Sternocleidomastoid (tissue), 1 donor: ENCODE results near the genes SLC17A7, RCN3, AKT1S1 and TBC1D17.

DNA sequence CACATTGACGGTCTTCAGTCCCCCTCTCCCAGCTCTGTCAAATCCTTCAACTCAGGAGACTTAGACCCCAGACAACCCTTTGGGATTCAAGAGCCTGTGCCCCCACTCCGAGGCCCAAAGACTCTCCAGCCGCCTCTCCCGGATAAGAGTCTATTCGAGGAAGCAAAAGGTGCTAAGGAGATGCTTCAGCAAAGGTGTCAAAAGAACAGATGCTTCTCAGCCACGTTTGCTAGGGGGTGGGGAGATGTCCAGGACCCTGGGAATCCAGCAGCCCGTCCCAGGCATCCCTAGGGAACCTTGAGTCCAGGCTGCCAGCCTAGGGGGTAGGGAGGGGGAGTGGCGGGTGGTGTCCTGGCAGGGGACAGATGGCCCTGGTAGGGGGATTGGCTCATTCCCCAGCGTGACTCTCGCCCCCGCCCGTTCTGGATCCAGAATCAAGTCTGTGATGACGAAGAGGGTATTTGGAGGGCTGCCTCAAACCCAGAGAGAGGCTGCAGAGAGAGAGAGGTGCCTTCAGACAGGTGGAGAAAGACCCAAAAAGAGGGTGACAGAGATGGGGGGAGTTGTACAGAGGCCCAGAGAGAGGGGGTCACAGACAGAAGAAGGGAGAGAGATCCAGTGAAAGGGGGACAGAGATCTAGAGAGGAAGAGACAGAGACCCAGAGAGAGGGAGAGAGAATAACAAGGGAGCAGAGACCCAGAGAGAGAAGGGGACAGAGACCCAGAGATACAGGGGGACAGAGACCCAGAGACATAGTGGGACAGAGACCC lies 4.1 kb downstream of the SLC17A7 start:
- PRO-cap = no peak

DNA sequence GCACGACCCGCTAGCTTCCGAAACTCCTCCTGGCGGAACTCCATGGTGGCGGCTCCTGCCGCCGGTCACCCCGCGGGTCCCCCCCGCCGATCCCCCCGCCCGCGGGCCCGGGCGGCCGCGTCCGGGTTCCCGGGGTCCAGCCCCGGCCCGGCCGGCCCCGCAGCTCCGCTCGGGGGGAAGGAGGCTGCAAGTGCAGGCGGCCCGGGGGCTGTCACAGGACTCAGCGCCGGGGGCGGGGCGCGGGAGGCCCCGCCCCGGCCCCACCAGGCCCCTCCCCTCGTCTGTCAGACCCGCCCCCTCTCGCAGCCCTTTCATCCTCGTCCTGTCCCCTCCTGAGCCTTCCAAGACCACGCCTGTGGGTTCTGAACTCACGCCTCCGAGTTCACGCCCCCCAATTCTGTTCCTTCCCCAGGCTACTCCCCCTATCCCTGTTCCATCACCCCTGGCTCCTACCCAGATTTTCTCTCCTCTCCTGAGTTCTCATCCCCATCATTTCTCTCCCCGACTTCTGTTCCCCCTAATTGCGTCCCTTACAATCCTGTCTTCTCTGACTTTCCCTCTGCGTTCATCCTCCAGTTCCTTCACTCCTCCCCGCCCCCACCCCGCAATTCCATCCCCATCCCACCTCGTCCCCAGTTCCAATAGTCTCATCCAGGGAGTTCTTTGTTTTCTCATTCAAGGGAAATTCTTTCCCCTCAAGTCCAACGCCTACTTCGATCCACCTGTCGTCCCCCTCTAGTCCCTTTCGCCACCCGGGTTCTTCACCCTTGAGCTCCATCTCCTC lies at the start of gene SLC17A7:
Gene SLC17A7, minus strand, starts transcription at position 192 of the 784 bp plus-strand sequence.
- PRO-cap = no peak

DNA sequence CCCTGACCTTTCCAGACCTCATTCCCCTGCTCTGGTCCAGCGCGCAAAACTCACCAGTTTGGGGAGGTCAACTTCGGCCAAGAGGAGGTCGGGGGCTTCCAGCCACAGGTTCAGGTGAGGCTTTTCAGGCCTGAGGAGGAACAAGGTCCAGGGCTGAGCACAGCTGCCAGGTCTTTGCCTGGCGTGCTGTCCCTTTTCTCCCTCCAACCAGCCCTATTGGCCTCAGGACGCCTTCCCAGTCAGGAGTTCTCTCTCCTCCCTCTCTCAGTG lies 4.7 kb downstream of the PIH1D1 start:
- PRO-cap = no peak

DNA sequence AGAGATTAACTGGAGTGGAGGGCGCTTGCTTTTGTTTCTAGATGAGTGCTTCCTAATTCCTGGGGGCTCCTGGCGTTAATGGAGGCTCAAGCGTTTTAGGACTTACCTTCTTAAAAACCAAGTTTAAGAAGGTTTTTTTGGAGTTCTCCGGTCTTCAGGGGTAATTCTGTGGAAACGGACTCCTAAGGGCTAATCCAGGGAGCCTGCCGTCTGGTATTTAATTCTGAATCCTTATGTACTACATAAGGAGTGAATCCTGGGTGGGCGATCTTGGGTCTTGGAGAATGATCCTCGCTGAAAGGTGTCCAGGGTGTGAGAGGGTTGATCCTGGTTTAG lies 329 bp downstream of the RPS11 start:
- PRO-cap = no peak

GRCh38 chr19:49515680-49516255 lies 3.3 kb downstream of the FCGRT start:
- PRO-cap = bidirectional peak, plus-strand start at chr19:49516092, minus-strand start at chr19:49515831

DNA sequence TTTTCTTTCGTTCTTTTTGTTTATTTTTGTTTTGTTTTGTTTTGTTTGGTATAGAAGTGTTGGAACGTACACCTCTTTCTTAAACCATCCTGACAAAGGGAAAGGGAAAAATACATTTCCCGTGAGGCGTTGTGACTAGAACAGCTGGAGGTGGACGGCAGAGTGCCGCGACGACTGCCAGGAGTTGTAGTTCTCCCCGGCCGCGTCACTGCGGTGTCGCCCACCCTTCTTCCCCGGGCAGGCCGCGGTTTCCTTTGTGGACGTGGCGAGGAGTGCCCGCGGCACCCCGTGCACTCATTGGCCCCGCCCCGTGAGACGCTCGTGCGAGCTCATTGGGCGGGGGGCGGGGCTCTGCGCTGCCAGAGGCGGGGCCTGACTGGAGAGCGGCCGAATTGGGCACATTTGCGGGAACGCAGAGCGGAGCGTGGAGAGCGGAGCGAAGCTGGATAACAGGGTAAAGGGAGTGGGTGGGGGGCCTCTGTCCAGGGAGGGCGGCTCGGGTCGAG lies at the start of gene RCN3:
Gene RCN3, plus strand, starts transcription at position 399 of the 506 bp plus-strand sequence.
- PRO-cap = bidirectional peak, plus-strand start at position 402 of the sequence, minus-strand start at position 256 of the sequence

DNA sequence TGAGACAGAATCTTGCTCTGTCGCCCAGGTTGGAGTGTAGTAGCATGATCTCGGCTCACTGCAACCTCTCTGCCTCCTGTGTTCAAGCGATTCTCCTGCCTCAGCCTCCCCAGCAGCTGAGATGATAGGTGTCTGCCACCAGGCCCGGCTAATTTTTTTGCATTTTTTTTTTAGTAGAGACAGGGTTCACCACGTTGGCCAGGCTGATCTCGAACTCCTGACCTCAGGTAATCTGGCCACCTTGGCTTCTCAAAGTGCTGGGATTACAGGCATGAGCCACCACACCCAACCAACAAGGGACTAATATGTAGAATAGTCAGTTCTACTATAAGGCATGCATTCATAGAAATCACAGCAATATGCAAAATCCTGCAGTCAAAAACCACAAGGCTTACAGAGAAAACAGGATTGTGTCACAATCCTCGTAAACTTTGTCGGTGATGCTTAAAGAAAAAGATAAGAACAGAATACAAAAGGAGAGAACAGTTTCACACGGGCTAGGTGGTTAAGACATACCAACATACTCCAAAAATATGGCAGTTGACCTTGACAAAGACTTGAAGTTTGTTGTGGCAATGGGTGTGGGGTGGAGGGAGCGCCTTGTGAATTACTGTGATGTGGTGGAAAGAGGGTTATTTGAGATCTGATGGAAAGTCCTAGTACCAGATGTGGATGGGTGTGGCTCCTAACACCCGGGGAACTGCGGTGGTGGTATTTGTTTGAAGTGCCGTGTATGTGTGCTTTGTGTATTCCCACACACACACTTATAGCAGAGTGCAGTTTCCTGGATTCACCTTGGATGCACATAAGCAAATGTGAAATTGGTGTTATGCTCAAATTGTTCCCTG lies 12.4 kb downstream of the NOSIP start:
- PRO-cap = no peak

- PRO-cap = no peak
Observed at GRCh38 chr19:49571325-49571628, 9.1 kb downstream of the NOSIP start.

GRCh38 chr19:49592295-49592680 lies 1.3 kb downstream of the PRR12 start:
- PRO-cap = no peak

- PRO-cap = no peak
Observed at GRCh38 chr19:49613929-49614487, 23.0 kb downstream of the PRR12 start.

DNA sequence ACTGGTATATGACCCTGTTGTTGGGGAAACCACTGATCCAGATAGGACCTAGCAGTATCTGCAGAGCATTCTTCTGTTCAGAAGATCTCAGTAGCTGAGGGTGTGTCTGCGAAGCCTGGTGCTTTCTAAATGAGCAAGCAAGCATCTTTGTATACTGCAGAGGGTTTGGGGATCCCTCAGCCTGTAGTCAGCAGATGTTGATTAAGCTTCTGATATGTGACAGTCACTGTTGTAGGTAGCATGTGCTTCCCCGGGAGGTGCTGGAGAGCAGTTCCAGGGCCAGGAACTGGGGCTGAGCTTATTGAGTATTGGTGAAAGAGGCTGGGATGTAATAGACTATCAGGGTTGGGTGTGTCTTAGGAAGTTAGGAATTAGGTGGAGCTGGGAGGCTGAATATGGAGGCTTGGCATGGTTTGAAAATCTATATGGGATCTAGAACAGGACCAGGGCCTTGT lies 1.5 kb downstream of the SCAF1 start:
- PRO-cap = no peak

- PRO-cap = no peak
Observed at GRCh38 chr19:49713466-49713954, 22.6 kb downstream of the CPT1C start.

DNA sequence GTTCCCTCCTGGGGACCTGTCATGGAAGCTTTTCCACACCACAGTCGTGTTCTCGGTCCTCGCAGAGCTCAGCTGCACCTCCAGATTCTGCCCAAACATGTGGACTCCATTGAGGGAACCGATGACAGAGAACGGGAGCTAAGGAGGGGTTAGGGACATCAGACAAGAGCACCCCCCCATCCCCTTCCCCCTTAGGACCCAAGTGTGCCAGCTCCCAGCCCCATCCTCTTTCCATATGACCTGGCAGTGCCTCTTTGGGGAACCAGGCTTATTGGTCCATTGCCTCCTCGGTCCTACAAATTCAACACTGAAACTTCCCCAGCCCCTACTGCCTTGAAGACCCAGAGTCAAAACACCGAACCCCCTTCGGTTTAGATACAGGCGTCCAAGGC lies 497 bp downstream of the FUZ start:
- PRO-cap = no peak

- PRO-cap = bidirectional peak, plus-strand start at chr19:49876289, minus-strand start at chr19:49876226
Observed at GRCh38 chr19:49875886-49876400, 1.2 kb downstream of the AKT1S1 start.

DNA sequence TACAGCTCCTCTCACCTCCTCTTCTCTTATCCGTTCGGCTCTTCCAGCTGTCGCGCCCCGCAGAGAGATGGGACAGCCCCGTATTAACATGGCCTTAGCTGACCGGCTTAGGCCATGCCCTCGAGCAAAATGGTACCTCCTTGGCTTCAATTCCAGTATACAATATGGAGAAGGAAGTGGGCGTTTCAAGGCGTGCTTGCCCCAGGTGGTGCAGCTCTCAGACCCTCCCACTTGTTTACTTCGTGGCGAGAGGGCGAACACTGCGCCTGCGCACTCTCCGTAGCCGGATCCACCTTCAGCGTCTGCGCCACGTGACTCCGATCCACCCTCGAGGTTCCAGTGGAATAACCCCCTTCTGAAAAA lies at the start of gene AKT1S1:
Gene AKT1S1, minus strand, starts transcription at position 134 of the 363 bp plus-strand sequence.
- PRO-cap = unidirectional peak, minus-strand start at position 131 of the sequence

GRCh38 chr19:49877585-49878590 lies at the start of gene TBC1D17:
Gene TBC1D17 (plus strand): TSS chr19:49877702.
- PRO-cap = unidirectional peak, plus-strand start at chr19:49877702; bidirectional peak, plus-strand start at chr19:49878266, minus-strand start at chr19:49877918

DNA sequence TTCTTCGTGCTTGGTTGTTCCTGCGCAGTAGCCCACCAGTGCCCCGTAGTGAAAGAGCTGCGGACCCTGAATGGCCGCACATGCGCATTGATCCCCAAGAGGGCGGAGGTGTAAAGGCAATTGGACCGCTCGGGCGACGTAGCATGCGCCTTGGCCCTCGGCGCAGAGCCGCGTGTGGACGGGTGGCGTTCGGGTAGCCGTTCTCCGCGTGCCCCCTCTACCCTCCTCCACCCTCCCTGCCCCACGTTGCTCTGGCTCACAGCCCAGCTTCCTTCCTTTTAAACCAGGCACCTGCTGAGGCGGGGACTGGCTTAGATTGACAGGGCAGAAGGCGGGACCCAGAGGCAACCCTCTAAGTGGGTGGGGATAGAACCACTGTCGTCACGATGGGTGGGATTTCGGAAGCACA lies 373 bp upstream of the NUP62 start:
- PRO-cap = bidirectional peak, plus-strand start at position 166 of the sequence, minus-strand start at position 253 of the sequence; bidirectional peak, plus-strand start outside the sequence, minus-strand start at position 280 of the sequence

- PRO-cap = unidirectional peak, minus-strand start at chr19:50147987
Observed at GRCh38 chr19:50147308-50148637, 15.3 kb downstream of the IZUMO2 start.

- PRO-cap = no peak
Observed at GRCh38 chr19:50281299-50282126, 47.7 kb downstream of the KCNC3 start.

GRCh38 chr19:50313946-50314829 lies 15.0 kb downstream of the KCNC3 start:
- PRO-cap = no peak